Epithelial cell of proximal tubule (primary cell): ENCODE measurements around a stretch of chr5.

DNA sequence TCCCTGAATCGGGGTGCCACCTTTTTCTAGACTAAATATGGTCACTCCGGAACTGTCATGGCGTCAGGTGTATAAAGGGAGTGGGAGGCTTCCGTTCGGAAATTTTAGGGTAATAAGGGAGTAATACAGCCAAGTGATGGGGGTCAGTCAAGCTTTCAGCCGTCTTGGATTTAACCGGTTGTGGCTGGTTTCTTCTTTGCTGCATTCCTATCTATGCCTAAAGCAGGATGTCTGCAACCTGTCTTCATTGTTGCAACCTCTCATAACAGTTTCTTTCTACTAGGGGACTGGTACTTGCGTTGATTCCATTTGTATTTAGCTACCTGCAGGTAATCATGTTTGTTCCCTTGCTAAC is 48.8 kb downstream of the PRR16 start:
- RAMPAGE, long total RNA = no peak
- RRBS = no CpG with 5 or more reads among the region's 8 CpGs

DNA sequence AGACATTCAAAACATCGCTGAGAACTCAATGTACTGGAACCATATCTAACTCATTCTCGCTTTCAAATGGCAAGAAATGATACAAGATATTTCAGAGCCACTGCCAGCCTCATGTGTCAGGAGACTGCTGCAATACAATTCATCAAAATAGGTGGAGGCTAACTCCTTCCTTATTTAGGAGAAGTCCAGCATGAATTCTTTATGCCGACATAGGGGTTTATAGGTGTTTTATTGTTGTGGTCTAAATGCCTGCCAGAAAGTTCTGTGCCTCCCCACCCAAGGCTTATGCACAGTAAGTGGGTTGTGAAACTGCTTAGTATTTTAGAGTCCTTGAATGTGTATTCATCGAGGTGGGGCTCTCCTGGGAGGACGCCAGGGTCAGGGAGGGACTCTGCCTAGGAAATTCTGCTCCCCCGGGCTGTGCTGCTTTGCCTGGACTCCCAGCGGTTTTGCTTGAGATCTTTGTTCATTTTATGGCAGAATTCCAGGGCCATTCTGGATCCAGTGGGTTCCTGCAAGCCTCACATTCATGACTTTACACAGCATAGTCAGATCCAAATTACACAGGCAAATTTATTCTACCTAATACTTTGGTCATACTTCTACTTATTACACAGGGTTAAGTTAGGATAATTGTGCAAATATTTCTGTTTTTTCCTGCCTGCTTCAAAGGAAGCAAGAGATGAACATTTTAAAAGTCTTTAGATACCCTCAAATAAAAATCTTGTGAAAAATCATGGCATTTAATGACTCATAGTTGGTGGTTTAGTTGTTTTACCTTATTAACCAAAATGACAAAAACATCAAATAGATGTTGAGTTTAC is 23.5 kb downstream of the ENSG00000250803 start:
- RAMPAGE, long total RNA = no peak
- RRBS = no CpG with 5 or more reads among the region's 7 CpGs

DNA sequence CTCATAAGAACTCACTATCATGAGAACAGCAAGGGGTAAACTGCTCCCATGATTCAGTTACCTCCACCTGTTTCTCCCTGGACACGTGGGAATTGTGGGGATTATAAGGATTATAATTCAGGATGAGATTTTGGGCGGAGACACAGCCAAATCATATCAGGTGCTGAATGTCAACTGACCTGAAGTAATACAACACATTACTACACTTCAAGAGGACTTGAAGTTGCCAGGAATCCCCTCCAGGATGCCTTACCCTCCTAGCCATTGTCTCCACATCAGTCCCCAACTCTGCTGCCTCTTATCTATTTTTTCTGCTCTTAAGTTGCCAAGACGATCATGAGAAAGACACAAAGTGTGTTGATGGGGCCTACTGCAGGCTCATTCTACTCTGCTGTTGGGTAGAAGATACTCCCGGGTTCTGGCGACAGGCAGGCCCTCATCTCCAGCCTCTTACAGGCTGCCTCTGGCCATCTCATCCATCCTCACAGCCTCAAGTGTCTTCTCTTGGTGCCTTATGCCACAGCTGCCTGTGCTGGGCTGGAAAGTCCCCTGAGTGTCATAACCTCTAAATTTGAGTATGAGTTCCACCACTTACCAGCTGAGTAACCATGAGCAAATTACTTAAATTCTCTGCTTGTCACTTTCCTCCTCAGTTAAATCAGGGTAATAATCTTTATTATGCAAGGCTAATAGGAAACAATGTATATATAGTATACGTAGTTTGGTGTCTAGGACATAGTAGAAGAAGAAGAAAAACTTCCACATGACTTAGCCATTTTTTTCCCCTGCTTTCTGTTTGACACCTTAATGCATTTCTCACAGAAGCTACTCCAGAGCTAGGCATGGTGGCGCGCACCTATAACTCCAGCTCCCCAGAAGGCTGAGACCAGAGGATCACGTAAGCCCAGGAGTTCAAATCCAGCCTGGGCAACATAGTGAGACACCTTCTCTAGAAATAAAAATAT is 73.1 kb upstream of the SNX2 start:
- RAMPAGE, long total RNA = no peak
- RRBS = no CpG with 5 or more reads among the region's 9 CpGs

GRCh38 chr5:123032678-123033340 is 3.7 kb downstream of the PPIC start:
- RAMPAGE, long total RNA = no peak
- RRBS = no CpG with 5 or more reads among the region's 3 CpGs

- RAMPAGE, long total RNA = no peak
- RRBS = 2% methylated on average over 15 of the region's 47 CpGs
Observed at GRCh38 chr5:123035651-123036321, 739 bp downstream of the PPIC start.

DNA sequence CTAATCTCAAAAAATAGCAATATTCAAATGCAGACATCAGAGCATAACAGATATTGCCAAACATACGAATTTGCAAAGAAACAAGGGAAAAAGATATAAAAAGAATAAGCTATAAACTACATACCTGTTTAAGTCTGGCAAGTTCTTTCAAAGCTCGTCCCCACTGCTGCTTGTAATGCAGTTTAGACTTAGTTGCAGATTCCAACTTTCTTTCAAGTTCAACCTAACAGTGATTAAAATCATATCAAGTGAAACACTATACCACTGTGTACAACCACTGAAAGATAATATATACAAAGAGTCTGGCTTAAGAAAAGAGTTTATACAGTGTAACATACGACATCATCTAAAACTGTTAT is 58.9 kb downstream of the CEP120 start:
- RAMPAGE, long total RNA = no peak
- RRBS = no CpG with 5 or more reads among the region's 3 CpGs

DNA sequence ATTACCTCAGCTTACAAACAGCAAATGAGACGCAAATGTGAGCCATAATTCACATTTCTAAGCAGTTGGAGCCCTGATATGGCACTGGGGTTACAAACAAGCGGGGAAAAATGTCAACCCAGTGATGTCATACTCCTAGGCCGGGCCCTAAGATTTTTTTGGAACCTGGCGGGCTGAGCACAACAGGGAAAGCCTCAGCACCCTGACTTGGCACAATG is 476 bp upstream of the CSNK1G3 start:
- RAMPAGE, long total RNA = no peak
- RRBS = no CpG with 5 or more reads among the region's 4 CpGs

DNA sequence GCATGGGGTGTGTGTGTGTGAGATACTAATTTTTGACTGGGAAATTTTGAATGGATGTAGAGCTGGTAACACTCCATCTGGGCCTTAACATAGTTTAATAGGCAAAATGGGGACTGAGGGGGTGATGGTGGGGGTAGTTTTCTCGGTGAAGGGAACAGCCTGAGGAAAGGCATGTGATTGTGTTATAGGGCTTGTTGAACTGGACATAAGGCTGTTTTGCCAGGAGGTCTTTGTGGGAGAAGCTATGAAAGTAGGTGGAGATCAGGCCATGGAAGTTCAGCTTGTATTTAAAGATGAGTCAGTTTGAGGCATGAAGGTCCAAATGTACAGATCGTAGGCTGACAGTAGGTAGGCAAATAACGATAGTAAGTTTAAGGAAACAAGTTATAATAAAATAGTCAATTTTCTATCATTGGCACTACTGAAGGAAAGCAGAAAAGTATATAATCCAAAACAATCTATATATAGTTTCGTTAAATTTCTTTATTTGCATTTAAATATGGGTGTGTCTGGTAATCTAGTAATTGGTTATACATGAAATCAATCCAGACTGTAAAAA is 2.7 kb downstream of the CSNK1G3 start:
- RAMPAGE, long total RNA = no peak
- RRBS = no CpG with 5 or more reads among the region's 4 CpGs

GRCh38 chr5:123515860-123516374 is 3.9 kb downstream of the CSNK1G3 start:
- RAMPAGE, long total RNA = no peak
- RRBS = no CpG with 5 or more reads among the region's 4 CpGs

- RAMPAGE, long total RNA = no peak
- RRBS = no CpG with 5 or more reads among the region's 3 CpGs
Observed at GRCh38 chr5:123528851-123529236, 16.9 kb downstream of the CSNK1G3 start.

DNA sequence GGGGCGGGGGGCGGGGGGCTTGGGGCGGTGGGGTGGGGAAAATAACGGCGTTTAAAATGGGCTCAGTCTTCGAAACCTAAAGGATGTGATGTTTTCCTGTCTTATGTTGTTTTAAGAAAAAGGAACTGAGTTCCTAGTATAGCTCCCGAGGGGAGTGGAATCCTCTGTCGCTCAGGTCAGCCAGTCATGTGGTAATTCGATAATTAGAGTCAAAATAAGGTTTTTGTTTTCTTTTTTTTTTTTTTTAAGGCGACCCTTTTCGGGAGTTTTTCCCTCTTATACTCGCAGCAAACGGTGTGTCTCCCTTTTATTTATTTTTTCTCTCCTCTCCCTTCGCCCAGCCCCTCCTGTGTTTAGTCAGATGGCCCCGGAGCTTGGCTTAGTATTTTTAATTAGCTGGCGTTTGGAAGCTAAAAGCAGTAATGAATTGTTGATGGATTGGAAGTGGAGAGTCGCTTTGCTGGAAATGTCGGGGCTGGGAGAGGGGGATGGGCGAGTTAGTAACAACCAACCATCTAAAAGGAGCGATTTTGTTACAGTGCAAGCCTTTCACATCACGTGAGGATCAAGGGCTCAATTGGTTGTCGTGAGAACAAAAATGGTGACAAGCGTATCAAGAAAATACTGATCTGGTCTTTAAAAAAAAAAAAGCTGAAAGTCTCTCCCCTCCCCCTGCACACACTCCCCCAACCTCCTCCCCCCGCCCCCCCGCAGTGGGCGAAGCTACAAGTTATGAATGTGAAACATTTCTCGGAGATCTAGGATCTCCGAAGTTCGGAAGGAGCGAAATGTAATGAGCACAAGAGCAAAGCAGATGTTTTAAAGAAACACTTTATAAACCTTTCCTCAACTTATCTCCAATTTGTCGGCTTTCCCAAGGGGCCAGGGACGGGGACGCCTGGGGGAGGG is 753 bp upstream of the ZNF608 start:
- RAMPAGE, long total RNA = no peak
- RRBS = no CpG with 5 or more reads among the region's 33 CpGs

DNA sequence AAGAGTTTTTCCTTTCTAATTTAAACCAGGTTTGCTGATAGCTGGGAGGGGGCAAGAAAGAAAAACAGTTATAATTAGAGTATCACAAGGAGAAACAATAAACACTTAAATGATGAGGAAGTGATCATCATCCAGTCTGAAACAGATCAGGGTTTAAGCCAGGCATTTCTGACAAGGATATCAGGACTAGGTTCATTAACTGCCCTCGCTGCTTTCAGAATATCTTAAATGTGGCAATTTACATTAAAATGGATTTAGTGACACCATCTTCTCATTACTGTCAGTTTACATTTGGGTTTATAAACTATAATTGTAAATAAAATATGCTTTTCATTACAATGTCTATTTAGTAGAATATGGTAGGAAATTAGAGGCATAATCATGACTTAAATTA is 511.2 kb upstream of the ZNF608 start:
- RAMPAGE, long total RNA = no peak
- RRBS = no CpG with 5 or more reads among the region's 1 CpG

- RAMPAGE, long total RNA = no peak
- RRBS = no CpG with 5 or more reads among the region's 5 CpGs
Observed at GRCh38 chr5:125484491-125485012, 738.1 kb upstream of the ZNF608 start.

- RAMPAGE, long total RNA = no peak
- RRBS = no CpG with 5 or more reads among the region's 5 CpGs
Observed at GRCh38 chr5:125485013-125485822, 738.8 kb upstream of the ZNF608 start.

DNA sequence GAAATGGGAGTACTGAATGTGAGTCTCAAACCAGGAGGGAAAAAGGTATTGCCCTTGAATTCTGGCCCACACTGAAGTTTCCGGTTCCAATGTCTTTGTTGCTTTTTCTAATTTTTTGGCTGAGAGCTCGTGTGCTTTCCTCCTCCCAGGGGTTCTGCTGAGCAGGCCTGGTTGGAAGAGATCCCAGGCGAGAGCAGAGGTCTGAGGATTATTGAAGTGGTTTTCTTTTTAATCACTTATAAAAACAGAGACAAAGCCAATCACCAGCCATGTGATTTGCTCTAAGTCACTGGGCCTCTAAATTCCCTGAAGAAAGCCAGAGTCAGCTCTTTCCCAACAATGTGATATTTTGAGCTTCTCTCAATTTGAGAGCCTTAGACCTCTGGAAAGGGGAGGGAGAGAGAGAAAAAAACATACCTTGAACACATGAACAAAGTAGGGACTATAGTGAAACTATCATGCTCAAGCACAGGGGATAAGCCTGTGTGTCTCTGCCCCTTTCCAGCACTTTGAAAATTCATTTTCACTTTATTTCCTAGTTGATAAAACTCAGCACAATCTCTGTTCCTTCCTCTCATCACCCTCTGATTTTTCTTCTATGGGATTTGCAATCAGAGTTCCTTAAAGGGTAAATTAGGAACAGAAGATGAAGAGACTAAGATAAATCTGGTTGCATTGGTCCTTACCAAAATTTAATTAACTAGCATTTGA is 420.7 kb upstream of the GRAMD2B start:
- RAMPAGE, long total RNA = no peak
- RRBS = no CpG with 5 or more reads among the region's 3 CpGs

DNA sequence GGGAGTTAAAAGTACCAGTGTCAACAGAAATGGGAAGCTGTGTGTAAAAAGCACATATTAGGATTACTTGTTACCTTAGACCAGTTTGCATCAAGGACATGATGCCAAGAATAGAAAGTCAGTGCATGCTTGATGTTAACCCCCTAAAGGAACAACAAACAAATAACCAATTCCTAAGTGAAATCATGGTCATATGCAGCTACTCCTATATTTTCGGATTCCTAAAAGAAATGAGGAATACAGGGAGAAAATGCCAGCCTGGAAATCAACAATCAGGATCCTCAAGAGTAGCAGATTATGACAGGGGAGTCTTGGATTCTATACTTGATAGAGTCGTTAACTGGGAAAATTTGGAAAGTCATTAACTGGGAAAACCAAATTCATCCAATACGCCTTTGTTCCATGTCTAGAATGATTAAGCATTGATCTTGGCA is 18.9 kb upstream of the GRAMD2B start:
- RAMPAGE, long total RNA = no peak
- RRBS = no CpG with 5 or more reads among the region's 3 CpGs

GRCh38 chr5:126523666-126524654 is 71.1 kb downstream of the ALDH7A1 start:
- RAMPAGE, long total RNA = no peak
- RRBS = no CpG with 5 or more reads among the region's 14 CpGs

DNA sequence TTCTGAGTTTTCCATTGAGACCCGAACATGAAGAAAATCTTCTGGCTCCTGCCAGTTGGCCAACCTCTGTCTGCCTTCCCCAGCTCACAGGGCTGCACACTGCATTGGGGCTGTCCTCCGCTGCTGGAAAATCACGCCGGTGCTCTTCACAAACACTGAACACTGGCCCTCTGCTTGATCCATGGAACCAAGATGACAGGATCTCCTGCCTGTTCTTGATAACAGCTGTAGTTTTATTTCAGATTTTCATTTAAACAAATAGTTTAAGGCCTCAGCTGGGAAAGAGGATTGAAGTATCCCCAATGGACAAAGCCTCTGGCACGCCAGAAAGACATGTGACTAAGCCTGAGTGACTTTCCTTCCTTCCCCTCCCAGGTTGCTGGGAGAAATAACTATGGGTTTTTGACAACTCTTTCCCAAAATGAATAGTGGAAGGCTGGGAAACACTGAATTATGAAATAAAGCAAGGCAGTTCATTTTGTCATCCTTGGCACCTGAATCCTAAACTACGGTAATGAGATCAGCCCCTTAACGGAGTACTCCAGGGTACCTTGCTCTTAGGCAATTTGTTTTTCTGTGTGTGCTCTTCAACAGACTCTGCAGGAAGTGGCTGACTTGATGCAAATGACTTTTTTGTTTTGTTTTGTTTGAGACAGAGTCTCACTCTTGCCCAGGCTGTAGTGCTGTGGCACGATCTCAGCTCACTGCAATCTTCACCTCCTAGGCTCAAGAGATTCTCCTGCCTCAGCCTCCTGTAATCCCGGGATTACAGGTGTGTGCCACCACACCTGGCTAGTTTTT is 75.1 kb downstream of the LMNB1 start:
- RAMPAGE, long total RNA = no peak
- RRBS = no CpG with 5 or more reads among the region's 9 CpGs

DNA sequence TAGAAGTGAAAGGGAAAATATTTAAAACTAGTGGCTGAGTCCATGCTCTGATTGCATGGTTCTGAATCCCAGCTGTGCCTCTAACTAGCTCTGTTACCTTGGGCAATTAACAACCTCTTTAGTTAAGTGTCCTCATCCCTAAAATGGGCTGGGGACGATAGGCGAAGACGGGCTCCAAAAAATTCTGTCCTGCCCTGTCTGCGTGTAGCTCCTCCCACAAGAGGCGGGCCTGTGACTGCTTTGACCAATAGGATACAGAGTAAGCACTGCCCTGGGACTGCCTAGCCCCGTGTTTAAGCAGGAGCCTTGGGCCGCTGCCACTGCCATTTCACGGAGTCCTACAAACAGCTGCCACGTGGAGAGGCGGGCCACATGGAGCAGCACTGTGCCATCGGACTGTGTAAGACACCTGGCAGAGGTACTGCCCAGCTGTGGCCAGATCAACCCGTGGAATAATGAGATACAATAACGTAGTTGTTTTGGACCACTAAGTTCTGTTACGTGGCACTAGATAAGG is 87.0 kb downstream of the LMNB1 start:
- RAMPAGE, long total RNA = no peak
- RRBS = no CpG with 5 or more reads among the region's 14 CpGs

- RAMPAGE, long total RNA = no peak
- RRBS = no CpG with 5 or more reads among the region's 6 CpGs
Observed at GRCh38 chr5:127409510-127409865, 108.0 kb upstream of the PRRC1 start.